NALM6 (cell line): ENCODE measurements around the gene SMOC2.

- PRO-cap, result no peak
Measured at GRCh38 chr6:167942909-167943535, 54.4 kb upstream of the KIF25 start.

GRCh38 chr6:167951356-167952292 lies 45.8 kb upstream of the KIF25 start:
- PRO-cap, result unidirectional peak, plus-strand start at chr6:167951750

- PRO-cap, result no peak
Measured at GRCh38 chr6:167970169-167971251, 27.0 kb upstream of the KIF25 start.

GRCh38 chr6:167996786-167997212 lies 672 bp upstream of the KIF25 start:
- PRO-cap, result no peak

DNA sequence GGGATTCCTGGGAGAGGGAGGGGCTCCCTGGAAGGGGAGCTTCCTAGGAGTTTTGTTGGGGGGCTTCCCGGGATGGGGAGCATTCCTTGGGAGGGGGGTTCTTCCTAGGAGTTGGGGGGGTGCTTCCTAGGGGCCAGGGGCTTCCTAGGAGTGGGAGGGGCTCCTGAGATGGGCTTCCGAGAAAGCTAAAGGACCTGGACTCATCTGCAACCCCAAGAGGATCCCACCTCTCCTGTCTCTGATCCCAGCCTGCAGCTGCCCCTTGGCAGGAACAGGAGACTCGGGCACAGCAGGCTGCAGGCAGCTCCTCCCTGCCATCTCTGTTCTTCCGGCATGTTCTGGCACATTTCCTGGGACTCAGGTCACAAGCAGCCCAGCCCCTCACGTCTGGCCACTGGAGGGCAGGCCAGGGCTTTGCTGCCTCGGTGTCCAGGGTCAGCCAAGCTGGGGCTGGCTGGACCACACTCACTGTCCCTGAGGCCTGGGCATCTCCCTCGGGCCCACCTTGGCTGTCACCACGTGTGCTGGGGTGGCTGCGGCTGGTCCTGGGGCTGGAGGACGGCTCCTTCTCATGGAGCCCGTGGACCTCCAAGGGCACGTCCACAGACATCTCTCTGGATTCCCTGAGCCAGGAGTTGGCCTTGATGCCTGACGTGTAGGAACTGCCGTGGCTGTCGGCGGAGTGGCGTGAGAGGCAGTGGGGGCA lies 18.6 kb downstream of the FRMD1 start:
- PRO-cap, result no peak

DNA sequence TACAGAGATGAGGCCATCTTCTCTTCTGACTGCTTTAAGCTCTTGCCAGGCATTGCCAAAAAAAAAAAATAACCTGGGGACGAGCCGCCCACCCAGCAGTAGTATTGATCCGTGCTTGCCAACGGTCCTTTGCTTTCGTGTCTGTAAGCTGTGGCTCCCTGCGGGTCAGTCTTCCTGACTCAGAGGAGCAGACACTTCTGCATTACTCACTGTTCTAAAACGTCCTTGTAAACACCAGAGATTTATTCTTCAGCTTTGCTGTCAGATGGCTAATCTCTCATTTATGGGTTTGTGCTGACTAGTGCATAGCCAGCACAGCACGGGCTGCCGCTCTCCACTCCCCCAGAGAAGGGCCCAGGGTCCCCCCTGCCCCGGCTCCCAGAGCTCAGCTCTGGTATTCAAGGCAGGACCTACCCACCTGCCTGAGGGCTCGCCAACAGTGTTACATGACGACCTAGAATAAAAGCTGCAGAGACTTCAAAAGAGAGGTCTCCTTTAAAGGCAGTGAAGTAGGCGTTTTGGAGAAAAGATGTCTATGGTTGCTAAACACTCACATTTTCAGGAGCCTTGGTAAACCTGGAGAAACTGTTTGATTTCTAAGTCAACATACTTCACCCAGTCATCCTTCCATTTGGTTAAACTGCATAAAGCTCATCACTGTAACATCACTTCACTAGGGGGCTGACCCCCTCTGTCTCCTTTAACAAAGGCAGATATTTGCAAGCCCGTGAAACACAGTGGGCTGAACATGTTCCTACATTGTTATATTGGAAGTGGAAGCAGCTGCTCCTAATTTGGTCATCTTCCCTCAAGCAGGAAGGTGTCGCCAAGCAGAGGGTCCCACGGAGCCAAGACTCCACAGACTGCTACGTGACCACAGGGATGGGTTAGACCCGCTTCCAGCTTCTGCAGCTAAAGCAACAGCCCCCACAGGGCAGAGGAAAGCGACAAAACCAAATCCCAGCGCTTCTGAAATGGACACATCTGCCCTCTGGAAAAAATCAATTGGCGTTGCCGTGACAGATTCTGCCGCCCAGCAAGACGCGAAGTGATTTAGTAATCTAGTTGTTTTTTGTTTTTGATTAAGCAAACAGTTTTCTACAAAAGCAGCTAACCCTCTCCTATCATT lies 78.9 kb upstream of the FRMD1 start:
- PRO-cap, result no peak

- PRO-cap, result no peak
Measured at GRCh38 chr6:168322907-168323424, 3.4 kb upstream of the DACT2 start.

DNA sequence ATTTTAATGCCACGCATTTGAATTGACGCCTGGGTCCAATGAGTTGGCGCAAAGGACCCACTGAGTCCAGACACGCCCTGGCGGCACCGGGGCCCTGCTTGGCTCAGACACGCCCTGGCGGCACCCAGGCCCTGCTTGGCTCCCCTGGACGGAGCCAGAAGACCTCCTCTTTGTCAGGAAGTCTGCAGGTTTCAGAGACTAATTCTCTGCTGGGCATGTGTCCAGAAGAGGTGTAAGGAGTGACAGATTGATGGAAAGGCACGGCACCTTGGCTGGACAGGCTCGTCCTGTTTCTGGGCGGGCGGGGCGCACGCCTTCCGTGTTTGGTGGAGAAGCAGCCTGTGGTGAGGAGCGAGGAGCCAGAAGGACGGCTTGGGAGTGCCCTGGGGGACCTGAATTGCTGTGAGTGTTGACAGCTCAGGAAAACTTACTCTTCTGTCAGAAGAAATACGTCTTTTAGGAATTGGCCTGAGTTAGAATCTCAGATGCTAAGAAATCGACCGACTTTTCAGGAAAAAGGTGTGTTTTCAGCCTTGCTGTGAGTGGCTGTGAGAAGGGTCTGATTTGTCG lies 23.1 kb upstream of the DACT2 start:
- PRO-cap, result no peak

DNA sequence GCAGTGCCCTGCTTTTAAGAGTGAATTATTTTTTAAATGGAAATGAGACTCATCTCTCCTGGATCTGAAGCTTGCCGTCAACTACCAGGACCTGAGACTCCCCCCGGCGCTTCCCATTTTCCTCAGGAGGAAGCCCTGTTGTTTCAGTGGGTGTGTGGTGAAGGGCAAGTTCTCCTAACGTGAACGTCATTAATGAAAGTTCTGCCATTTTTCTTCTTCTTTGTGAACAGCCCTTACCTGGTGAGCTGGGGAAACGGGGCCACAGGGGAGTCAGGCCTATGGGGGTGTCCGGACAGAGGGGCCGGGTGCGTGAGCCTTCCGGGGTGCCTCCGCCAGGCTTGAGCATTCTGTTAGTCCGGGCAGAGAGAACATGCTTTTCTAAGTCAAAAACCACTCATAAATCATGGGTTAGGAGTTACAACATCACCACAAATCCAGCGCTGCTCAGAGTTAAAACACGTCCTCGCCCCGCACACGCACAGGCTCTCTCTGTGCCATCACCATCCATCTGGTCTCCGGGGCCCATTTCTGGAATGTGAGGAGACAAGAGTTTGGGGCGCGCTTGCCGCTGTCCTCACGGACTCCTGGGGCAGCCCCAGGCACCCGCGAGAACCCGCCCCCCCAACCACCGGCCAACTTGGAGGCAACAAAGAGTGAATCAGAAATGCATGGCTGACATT lies 56.5 kb upstream of the SMOC2 start:
- PRO-cap, result no peak

GRCh38 chr6:168390584-168391474 lies 50.2 kb upstream of the SMOC2 start:
- PRO-cap, result no peak

GRCh38 chr6:168440646-168441618 lies at the start of gene SMOC2:
Gene SMOC2 (plus strand): TSS chr6:168441184.
- PRO-cap, result bidirectional peak, plus-strand start at chr6:168441180, minus-strand start at chr6:168441023

- PRO-cap, result no peak
Measured at GRCh38 chr6:168526207-168526667, 85.3 kb downstream of the SMOC2 start.

DNA sequence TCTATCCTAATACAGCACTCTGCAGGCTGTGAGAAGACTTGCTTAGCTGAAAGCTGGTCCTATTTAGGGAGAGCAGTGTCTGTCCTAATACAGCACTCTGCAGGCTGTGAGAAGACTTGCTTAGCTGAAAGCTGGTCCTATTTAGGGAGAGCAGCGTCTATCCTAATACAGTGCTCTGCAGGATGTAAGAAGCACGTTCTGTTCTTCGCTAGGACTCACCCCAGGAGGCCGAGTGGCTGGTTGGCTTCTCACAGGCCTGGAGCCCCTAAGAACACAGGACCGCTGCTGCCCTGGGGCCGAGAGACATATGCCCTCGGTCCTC lies 96.4 kb downstream of the SMOC2 start:
- PRO-cap, result no peak

- PRO-cap, result bidirectional peak, plus-strand start at chr6:168648433, minus-strand start at chr6:168648422
Measured at GRCh38 chr6:168648170-168648636, 207.2 kb downstream of the SMOC2 start.

- PRO-cap, result no peak
Measured at GRCh38 chr6:168784691-168785026, 343.7 kb downstream of the SMOC2 start.

- PRO-cap, result no peak
Measured at GRCh38 chr6:169071021-169071220, 182.7 kb downstream of the THBS2 start.

GRCh38 chr6:169172444-169172823 lies 81.2 kb downstream of the THBS2 start:
- PRO-cap, result no peak

DNA sequence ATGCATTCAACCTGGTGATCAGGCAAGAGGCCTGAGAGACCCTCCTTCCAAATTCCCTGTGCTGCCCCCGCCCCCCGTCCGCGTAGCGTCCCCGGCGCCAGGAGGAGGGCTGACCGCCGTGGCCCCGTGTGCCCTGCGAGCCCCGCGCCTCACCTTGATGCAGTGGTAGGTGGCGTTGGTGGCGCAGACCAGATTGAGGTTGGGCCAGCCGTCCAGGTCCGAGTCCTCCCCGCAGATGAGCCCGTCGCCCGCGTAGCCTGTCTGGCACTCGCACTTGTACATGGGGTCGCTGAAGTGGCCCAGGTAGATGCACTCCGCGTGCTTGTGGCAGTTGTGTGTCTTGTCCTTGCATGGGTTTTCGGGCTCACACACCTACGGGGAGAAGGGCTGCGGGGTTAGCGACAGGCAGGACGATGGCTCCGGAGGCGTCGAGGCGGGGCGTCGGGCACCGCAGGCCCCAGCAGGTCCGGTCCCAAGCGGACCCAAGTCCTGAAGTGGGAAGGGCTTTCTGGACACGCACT lies 21.8 kb downstream of the THBS2 start:
- PRO-cap, result no peak

GRCh38 chr6:169428396-169429045 lies 174.9 kb upstream of the THBS2 start:
- PRO-cap, result no peak

GRCh38 chr6:169450619-169451436 lies 197.2 kb upstream of the THBS2 start:
- PRO-cap, result no peak